Hair follicle dermal papilla cell (primary cell): ENCODE measurements around the gene CHAC2.

DNA sequence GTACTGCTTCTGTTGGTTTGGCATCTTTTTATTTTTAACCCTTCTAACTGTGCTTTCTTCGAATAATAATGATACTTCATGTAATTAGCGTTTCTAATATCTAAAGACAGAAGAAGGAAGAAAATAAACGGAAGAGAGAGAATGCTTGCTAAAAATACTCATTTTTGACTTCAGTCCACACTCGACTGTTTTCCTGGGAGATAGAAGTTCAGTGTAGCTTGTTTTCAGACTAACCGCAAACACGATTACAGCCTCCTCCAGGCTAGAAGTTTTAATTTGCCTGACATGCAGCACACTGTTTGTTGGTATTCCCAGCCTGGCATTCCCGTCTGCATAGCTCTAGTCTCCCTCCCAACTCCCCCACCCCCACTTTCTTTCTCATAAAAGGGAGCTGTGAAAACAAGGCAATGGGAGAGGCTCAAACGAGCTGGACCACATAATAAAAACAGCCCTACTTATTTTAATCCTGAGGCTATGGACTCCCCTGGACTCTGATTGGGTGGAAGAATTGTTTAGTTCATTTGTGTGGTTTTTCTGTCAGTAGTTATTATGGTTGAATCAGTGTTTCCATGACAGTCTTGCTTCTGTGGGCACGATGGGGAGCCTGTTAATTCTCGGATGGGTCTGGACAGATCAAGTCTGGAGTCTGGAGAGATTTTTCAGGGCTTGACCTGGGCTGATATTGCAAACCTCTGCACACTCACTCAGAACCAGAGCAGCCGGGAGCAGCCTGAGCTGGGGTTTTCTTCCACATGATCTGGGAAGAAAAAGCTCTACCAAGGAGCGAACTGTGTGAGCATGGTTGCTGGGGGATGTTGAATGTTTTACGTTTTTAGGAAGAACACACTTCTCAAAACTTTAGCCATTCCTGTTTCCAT, 1.2 kb downstream of the STON1 start:
- CAGE, long polyA plus RNA = no peak

GRCh38 chr2:48568561-48569036, 38.6 kb downstream of the STON1 start:
- CAGE, long polyA plus RNA = no peak

GRCh38 chr2:50376779-50377086, 655.2 kb downstream of the NRXN1 start:
- CAGE, long polyA plus RNA = no peak

- CAGE, long polyA plus RNA = no peak
Measured at GRCh38 chr2:51015268-51015675, 16.7 kb downstream of the NRXN1 start.

DNA sequence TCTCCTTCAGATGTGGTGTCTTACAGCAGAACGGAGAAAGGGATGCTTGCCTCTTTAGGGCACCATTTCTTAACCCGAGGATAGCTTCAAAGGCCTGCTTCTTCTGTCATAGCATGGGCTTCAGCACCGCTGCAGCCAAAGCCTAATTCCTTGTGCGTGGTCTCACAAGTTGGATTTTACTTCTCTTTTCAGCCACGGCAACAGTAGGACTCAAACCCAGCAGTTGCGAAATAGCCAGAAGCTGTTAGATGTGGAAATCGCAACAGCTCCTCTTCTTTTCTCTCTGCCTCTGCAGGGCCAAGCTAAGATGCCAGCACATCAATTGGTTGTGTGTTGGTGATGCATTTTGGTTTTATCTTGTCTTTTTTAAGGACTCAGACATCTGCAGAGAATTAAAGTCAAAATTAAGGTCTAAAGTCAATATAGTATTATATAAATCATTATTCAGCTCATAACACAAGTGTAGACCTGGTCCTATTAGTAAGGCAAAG, 3.1 kb downstream of the NRXN1 start:
- CAGE, long polyA plus RNA = no peak

DNA sequence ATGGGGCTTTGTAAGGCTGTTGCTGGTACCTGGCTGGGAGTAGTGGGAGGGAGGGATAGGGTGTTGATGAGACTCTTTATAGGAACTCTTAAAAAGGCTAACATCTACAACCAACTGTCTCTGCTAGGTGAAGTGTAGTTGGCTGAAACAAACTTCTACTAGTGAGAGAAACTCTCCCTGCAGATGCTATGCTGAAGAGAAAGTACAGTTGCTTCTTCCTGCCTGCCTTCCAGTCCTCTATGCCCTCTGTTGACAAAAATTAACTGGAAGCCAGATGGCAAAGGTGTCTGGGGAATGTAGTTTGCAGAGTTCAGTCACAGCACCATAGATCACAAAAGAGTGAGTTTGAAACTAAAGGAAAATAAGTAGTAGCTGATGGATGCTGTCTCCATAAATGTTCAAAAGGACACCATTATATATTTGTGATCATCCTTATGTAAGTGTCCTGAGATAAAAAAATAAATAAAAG, 958.7 kb upstream of the NRXN1 start:
- CAGE, long polyA plus RNA = no peak

DNA sequence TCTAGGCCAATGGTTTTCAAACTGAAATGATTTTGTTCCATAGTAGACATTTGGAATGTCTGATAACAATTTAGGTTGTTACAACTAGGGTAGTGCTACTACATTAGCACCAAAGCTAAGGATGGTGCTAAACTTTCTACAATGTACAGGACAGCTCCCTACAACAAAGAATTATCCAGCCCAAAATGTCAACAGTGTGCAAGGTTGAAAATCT, 1367.0 kb upstream of the CHAC2 start:
- CAGE, long polyA plus RNA = no peak

DNA sequence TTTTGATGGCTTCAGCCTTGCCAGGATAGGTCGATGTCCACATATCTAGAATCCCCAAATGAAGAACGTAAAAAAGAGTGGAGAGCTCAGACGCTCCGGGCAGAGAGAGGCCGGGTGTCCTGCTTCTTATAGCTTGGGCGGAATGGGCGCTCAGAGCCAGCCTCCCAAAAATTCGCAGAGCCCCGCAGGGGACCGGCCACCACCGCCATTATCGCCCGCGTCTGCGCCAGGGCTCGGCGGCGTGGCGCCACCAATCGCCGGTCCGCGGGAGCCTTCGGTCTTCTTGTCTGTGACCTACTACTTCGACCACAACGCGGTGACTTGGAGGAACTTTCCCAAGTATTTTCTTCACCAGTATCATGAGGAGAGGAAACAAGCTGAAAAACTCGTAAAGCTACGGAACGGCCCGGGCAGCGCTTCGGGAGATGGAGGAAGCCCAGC, 1138.1 kb upstream of the CHAC2 start:
- CAGE, long polyA plus RNA = no peak

DNA sequence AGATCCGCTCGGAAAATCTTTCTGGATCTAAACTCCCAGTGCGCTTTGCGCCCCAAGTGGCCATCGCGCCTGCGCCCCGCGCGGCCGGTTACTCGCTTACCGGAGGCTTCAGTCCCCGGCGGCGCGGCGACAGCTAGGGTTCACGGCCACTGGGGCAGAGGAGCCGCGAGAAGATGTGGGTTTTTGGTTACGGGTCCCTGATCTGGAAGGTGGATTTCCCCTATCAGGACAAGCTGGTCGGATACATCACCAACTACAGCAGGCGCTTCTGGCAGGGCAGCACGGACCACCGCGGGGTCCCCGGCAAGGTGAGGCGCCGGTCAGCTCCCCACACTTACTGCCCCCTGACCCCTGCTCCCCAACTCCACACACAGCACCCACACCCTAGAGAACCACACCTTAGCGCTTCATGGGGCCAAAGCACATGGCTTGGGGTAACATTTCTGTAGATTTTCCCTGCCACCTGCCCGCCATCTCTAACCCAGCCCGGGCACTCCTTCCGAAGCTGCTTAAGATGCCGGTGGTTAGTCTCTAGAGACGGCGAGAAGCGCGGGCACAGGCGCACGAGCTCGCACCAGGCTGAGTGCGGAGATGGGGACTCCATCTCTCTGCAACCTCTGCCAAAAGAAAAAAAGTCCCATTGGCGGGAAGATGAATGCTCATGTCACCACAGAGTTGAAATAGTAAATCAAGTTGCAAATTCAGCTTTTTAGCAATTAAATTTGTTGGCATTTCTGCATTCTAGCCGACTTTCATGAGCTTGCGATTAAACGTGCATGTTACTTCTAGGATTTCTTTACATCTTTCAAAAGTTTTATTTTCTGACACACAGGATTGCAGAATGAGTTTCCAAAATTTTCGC, at the start of gene CHAC2:
Gene CHAC2, plus strand, starts transcription at position 91 of the 862 bp plus-strand sequence.
- CAGE, long polyA plus RNA = no peak

- CAGE, long polyA plus RNA = no peak
Measured at GRCh38 chr2:53786287-53786784, 417 bp downstream of the ASB3 start.

DNA sequence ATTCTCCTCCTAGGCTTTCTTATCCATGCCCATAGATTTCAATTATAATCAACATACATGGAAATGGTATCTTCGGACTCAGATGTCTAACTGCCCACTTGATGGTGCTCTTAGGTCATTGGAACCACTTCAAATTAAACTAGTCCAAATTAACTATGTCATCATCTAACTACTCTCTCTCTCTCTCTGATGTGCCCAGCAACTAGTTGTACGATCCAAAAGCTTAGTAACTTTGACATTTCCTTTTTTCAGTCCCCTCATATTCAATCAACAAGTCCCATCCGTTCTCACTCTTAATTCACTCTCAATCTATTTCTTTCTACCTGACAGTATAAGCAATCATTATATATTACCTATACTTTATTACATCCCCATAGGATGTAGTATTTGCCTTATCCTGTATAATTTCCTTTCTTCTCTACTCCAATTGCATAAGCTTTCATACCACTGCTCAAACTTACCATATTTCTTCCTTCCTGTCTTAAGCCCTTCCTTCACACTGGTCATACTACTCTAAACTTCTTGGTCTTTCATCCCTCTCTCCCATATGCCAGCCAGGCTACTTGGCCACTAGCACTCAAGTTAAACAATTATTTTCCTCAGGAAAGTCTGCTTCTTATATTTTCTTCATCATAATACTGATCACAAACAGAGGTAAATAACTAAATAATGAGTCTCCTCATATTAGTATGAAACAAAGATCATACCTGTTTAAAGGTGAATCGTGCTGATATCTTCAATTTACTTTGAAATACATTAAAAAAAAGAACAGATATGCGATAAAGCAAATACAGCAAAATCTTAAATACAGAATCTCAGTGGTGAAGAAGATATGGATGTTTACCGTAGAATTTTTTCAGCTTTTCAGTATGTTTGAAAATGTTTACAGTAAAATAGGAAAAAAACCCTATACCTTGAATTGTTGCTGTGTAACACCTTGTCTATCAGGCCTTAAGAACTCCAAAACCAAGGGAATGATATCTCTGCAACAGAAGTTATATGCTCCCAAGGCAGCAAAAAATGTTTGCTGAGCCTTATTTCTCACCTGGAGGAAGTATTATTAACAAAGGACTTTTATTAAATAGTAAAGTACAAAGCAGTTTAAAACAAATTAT, 43.7 kb upstream of the GPR75 start:
- CAGE, long polyA plus RNA = no peak

DNA sequence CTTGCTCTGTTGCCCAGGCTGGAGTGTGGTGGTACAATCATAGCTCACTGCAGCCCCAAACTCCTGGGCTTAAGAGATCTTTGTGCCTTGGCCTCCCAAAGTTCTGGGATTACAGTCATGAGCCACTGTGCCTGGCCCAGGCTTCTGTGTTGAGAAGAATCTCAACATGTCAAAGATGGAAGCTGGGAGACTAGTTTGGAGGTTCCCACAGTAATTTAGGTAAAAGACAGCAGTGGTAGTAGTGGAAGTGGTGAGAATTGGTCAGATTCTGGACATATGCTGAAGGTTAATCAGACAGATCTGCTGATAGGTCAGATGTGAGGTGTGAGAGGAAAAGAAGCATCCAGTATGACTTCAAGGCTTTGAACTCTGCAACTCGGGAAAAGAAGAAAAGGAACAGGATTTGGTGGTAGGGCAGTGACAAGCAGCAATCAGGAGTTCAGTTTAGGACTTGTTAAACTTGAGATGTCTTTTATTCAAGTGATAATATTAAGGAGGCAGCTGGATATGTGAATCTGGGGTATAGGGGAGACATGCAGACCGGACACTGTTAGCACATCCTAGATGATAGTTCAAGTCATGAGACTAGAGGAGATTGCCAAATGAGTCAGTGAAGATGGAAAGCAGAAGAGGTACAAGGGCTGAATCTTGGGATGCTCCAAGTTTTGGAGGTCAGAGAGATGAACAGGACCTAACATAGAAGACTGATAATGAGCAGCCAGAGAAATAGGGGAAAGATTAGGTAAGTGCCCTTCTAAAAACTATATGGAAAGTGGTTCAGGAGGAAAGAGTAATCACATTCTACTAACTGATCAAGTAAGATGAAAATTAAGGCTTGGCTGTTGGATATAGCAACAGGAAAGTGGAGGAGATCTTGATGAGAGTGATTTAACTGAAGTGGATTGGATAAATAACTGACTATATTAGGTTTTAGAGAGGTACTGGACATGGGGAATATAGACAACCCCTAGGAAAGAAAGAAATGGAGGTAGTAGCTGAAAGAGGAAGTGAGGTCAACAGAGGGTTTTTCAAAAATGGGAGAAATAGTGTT, 69.3 kb downstream of the ACYP2 start:
- CAGE, long polyA plus RNA = no peak

DNA sequence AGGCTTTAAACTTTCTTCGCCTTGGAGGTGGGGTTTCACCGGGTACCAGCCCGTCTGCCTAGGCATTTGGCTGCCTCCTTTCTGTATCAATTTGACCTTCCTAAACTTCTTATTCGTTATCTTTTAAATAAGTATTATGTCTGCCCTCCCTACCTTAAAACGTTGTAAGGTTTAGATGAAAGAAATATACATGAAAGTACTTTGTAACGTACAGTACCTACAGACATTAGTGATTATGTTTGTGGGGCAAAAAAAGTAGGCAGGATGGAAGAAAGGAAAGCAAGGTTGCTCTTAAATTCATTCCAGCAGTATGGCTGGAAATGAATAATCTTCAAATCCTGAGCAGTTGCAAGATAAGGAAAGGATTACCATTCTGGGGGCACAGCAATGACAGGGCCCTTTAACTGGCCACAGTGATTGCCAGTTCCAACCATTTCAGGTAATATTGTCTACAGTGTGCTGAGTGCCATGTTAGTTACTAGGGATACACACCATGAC, 31.3 kb downstream of the TSPYL6 start:
- CAGE, long polyA plus RNA = no peak

- CAGE, long polyA plus RNA = no peak
Measured at GRCh38 chr2:54240473-54241089, 15.4 kb downstream of the TSPYL6 start.

DNA sequence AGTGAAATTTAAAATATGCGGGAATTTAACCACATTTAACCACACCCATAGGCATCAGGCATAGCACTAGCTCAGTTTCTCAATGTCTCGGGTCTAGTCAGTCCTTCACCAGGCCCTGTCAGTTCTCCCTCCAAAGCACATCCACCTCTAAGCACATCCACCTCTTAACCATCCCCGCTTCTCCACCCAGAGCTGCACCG, 68.1 kb downstream of the SPTBN1 start:
- CAGE, long polyA plus RNA = no peak

DNA sequence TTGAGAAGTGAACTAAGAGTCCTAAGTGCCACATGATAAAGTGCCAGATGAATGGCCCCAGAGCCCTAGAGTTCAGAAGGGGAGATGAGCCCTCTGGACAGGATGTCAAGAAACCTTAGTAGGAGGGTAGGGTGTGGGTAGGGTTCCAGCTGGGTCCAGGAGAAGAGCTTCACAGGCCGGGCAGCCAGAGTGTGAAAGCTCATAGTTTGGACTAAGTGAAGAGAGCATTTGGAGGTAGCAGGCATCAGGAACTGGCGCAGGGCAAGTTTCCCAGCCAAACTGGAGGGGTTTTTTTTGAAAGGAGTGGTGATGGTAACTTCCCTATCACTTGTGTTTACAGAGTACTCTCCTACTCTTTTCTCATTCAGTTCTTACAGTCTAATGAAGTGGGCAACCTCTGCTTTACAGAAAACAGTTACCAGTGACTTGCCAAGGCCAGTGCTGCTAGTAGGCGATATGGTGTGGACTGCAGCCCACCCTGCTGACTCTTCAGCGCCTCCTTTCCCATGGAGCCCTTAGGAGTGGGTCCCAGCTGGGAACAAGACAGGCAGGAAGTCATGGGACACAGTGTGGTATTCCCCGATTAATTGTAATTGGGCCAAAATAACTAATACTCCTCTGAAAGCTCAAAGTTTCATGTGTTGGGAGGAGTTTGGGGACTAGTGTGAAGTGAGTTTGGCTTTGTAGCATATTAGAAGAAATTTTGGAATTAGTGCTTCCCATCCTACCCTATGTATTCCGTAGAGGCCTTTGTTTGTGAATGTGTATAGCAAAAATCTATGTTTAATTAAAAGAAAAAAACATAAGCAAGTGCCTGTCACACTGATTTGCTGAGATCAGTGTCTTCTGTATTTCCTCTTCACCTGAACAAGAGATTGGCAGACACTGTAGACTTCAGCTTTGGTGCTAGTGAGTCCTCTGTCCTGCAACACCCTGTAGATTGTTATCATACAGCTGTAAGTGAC, 120.1 kb upstream of the EML6 start:
- CAGE, long polyA plus RNA = no peak

GRCh38 chr2:54630163-54630586, 93.3 kb upstream of the EML6 start:
- CAGE, long polyA plus RNA = no peak

DNA sequence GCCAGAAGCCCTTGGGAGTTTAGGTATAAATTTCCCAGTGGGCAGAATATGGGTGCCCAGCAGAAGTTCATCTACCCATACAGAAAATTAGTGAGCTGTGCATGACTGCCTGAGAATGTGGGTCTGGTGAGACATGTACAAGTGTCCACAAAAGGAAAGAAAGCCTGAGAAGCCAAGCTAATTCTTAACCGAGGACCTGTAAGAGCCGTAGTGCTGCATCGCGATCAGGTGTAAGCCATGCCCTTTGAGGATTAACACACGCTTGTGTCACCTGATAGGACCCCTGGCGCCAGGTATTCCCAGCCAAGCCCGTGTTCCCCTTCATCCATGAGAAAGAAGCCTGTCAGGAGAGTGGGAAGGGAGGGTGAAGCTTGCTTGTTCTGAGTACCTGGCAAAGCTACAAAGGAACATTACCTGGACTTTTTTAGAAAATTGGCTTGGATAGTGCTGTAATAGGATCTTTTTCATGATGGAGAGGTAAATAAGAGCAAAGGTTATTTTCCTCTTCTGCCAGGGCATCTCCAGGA, 90.6 kb upstream of the EML6 start:
- CAGE, long polyA plus RNA = no peak

DNA sequence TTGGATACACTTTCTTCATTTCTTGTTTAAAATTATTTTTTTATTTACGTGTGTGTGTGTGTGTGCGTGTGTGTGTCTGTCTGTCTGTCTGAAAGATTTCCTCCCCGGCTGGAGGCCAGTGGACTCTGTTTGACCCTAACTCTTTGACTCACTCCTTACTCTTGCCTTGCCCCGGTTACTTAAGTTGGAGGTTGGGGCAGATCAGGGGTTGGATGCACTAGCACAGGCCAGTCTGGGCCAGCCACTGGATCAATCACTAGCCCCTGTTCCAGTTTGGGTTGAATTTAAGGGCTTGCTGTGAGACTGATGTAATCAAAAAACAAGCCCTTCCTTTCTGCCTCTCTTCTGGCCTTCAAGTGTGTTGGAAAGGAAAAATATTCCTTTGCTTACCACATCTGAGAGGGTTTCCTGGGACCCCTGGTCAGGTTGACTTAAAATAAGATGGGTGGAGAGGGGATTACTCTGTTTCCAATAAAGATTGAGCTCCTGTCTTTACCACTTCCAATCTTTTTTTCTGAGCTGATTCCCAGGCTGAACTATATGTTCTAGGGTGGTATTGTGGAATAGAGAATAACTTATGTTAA, 90.0 kb upstream of the EML6 start:
- CAGE, long polyA plus RNA = no peak

DNA sequence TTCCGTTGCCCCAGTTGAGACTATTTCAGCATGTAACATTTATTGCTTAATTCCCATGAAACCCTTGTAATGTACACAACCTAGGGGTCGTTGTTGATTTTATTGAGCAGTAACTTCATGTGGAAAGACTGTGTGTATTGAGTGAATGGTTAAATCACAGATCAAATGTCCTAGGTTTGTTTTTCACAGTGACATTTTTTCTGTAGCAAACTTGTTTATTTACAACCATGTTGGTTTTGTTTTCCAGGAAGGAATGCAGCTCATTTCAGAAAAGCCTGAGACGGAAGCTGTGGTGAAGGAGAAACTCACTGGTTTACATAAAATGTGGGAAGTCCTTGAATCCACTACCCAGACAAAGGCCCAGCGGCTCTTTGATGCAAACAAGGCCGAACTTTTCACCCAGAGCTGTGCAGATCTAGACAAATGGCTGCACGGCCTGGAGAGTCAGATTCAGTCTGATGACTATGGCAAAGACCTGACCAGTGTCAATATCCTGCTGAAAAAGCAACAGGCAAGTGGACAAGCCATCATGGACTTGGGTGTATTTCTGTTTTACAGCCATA, 79.3 kb upstream of the EML6 start:
- CAGE, long polyA plus RNA = no peak